ENCODE measurements around a stretch of chr9.

- RRBS = no CpG with 5 or more reads among the region's 13 CpGs
CAGE:
- cytosol, long polyA plus RNA = no peak
- long polyA plus RNA = no peak
- nucleus, long polyA plus RNA = no peak
These were observed 58.5 kb downstream of the ENTREP1 start for GRCh38 chr9:69383325-69384103.

DNA sequence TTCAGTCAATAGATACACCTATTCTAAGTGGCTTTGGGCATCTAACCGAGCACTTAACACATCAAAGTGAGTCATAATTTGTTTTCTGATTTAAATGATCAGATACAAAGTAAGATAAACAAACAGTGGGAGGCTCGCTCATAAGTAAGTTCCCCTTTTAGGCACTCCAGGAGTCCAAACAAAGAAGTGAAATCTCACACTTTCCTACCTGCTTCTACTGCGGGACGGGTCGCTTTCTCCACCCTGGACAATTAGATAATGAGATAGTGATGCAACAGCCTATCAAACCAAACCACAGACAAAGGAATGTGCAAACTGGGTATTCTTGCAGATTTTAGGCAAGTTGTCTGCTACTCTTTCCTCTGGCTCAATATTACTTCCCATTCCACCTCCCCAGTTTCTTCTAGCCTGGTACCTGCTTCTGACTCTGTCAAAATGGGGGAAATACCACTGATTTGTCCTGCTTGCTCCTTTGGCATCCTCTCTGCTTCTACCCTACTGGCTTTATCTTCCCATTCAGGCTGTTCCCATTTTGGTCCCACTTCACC lies 89.9 kb downstream of the APBA1 start:
- RRBS = no CpG with 5 or more reads among the region's 5 CpGs
CAGE:
- cytosol, long polyA plus RNA = no peak
- long polyA plus RNA = no peak
- nucleus, long polyA plus RNA = no peak

DNA sequence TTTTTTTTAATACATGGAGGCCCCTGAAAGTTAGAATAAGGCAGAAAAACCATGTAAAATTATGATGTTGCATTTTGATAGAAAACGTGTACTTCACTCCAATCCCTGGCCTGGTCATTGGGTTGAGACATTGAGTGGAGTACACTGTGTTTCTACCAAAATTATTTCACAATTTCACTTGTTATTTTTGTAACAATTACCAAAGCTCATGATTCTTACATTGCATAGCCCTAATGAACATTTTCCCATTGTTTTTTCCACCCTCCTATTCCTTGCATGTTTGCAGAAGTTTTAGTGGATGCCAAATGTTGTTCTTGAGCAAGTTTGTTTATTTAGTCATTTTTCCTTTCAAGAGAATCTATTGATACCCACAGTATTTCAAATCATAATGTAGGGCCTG lies 21.9 kb downstream of the MAMDC2 start:
- RRBS = no CpG with 5 or more reads among the region's 1 CpG
CAGE:
- cytosol, long polyA plus RNA = no peak
- long polyA plus RNA = no peak
- nucleus, long polyA plus RNA = no peak

DNA sequence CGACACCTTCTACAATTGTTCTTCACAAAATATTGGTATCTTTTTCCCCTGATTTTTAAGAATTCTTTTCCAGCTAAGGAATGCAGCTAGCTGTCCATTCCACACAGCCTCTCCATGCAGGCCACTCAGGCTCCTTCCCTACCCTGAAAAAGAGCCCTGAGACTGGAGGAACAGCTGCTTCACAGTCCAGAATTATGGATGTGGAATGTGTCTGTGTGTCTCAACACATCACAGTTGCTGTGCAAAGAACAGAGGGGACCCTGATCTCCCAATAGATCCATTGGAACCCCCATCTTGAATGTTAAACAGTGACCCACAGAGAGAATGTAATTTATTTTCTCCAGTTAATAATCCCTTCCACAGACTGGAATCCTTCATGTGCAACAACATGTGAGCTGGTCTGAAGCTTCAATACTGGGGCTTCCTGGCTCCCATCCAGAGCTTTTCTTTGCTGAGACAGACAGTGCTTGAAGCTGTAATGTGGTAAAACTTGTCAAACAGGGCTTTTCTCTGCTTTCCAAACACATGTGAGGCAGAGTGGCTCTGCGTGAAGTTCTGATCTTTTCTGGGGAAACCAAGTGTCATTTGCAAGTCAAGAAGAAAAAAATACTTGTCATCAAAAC lies 53.3 kb upstream of the SMC5 start:
- RRBS = no CpG with 5 or more reads among the region's 2 CpGs
CAGE:
- cytosol, long polyA plus RNA = no peak
- long polyA plus RNA = no peak
- nucleus, long polyA plus RNA = no peak

DNA sequence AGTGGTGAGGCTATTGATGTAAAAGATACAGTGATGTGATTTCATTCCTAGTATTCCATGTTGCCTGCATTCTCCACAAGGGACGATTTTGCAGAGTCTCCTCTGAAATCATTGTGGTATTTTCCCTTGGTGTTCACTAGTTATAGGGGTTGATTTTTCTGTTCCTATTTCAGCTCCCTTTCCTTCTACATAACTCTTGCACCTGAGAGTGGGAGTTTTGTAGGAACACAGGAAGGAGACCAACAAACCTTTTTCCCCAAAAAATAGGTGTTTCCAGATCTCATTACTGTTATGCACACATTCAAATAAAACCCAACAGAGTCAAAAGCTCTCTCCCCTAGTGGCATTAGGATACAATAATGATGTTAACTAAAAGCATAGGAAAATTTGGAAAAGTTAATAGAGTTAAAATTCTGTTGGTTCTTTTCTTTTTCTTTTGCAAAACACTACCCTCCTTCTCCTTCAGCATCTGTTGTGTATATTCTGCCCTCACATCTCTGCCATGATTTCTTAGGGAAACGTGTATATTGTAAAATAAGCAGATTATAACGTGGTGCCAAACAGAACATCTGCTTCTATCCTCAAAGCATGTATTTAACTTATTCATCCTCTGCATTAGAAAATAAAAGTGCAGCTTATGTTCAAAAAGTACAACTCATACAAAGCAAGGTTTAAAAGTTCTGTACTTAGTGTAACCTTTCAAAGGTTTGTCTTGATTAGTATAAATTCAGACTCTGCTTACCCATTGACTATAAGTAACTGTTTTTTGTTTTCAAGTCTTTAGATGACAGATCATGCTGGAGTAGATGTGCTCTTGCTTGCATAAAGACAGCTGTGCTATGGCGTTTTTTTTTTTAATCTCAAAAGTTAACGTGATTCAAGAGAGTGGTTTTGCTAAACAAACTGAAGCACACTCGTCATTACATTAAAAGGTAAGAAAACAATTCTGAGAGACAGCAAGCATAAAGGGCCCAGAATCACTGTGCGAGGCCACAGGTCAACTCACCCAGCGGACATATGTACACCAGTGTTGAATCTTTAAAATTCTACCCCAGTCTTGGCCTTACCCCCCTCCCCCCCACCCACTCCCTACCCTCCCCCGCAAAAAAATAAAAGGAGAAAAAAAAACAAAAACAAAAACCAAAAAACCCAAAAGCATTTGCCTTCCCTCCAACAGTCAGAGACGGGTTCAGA lies 27.7 kb downstream of the KLF9 start:
- RRBS = no CpG with 5 or more reads among the region's 10 CpGs
CAGE:
- cytosol, long polyA plus RNA = no peak
- long polyA plus RNA = no peak
- nucleus, long polyA plus RNA = no peak

DNA sequence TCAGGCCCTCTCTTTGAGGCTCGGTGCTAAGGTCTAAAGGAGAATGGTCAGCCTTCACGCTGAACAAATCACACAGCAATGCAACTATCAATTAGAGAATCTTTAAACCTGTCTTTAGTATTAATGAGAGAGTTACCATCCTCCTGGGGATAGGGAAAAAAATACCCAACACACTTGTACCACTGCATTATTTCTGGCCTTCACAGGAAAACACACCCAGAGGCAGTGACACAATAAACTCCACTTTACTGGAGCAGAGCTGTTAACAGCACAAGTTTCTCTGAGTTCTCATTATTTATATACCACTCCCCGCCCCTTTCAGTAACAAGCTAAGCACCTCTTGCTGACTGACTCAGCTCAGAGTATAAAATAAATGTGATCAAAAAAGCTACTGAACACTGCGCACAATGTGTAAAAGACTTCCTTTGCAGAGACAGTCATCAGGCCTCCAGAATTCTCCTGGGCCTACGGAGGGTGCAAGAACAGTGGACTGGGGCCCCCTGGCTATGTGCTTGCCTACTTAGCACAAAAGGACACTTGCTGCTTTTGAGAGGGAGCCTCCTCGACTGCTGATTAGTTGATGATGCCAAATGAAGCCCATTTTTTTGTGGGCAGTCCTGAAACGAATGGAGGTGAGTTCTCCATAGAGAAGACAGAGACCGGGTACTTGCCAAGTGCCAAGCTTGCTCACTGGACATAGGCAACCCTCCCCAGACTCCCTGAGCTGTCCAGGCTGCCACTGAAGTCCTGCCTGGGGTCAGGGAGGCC lies 21.5 kb downstream of the KLF9 start:
- RRBS = no CpG with 5 or more reads among the region's 8 CpGs
CAGE:
- cytosol, long polyA plus RNA = no peak
- long polyA plus RNA = no peak
- nucleus, long polyA plus RNA = no peak

GRCh38 chr9:70400414-70400754 lies 14.1 kb downstream of the KLF9 start:
- RRBS = no CpG with 5 or more reads among the region's 2 CpGs
CAGE:
- cytosol, long polyA plus RNA = no peak
- long polyA plus RNA = no peak
- nucleus, long polyA plus RNA = no peak

- RRBS = no CpG with 5 or more reads among the region's 5 CpGs
CAGE:
- cytosol, long polyA plus RNA = no peak
- long polyA plus RNA = no peak
- nucleus, long polyA plus RNA = no peak
These were observed 6.0 kb downstream of the KLF9 start for GRCh38 chr9:70408253-70409086.

DNA sequence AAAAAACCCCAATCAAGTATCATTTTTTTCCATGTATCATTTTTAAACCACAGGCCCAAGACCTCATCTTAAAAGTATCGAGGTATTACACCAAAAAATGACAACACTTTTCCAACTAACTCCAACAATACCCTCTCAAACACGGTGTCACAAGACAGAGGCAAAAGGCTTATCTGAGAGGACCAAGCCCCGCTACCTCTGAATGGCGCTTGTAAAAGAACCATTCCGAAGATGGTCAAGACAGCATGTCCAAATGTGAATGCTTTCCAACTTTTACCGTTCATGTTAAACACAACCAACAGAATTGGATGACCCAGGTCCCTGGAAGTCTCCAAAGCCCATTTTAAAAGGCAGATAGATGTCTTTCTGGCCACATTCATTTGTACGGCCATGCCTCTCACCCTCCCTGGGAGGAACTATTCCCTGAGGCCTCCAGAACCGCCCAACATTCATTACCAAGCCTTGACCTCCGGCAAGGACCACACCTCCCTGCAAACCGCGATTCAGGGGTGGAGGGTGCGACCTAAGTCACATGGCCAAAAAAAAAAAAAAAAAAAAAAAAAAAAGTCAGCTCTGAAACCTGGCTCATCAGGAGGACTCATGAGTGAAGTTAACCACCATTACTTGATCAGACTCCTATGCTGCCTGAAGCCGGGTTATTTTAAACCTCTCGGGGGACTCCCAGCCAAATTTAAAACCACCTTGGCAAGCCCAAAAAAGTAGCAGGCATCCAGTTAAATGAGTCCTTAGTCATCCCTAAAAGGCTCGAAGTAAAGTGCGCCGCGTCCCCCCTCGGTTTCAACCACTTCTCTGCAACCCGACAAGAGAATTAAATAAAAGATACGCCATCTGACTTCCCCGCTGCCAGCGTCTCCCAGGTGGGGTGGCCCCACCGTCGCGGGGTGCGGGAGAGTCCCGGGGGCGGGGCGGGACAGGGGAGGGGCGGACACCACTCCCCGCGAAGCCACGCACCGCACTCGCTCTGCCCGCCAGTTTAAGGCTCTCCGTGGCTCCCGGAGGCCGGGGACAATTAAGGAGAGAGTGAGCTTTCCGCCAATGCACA lies 2.5 kb downstream of the KLF9 start:
- RRBS = 4% methylated on average over 7 of the region's 41 CpGs
CAGE:
- cytosol, long polyA plus RNA = no peak
- long polyA plus RNA = no peak
- nucleus, long polyA plus RNA = no peak

GRCh38 chr9:70418918-70419599 lies 4.6 kb upstream of the KLF9 start:
- RRBS = under 1% methylated on average over 25 of the region's 58 CpGs
CAGE:
- cytosol, long polyA plus RNA = no peak
- long polyA plus RNA = no peak
- nucleus, long polyA plus RNA = no peak

- RRBS = no CpG with 5 or more reads among the region's 4 CpGs
CAGE:
- cytosol, long polyA plus RNA = no peak
- long polyA plus RNA = no peak
- nucleus, long polyA plus RNA = no peak
These were observed 90.4 kb upstream of the KLF9 start for GRCh38 chr9:70504810-70505274.

DNA sequence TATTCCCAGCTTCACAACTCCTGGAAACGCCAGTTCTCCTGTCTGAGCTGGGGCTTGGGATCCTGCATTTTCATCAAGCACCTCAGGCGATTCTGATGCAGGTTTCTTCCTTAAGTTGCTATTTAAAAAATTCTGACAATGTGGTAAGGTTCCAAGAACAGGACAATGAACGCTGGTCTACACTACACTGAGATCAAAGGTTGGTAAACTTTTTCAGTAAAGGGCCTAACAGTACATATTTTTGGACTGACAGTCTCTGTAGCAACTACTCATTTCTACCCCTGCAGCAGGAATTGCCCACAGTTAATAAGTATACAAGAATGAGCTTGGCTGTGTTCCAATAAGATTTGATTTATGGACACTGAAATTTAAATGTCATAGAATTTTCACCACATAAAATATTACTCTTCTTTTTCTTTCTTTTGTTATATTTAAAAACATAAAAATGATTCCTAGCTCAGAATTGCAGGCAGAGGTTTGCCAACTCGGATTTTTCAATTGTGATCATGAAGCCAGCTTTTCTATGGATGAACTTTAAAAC lies 87.6 kb downstream of the CEMIP2 start:
- RRBS = no CpG with 5 or more reads among the region's 4 CpGs
CAGE:
- cytosol, long polyA plus RNA = no peak
- long polyA plus RNA = no peak
- nucleus, long polyA plus RNA = no peak

DNA sequence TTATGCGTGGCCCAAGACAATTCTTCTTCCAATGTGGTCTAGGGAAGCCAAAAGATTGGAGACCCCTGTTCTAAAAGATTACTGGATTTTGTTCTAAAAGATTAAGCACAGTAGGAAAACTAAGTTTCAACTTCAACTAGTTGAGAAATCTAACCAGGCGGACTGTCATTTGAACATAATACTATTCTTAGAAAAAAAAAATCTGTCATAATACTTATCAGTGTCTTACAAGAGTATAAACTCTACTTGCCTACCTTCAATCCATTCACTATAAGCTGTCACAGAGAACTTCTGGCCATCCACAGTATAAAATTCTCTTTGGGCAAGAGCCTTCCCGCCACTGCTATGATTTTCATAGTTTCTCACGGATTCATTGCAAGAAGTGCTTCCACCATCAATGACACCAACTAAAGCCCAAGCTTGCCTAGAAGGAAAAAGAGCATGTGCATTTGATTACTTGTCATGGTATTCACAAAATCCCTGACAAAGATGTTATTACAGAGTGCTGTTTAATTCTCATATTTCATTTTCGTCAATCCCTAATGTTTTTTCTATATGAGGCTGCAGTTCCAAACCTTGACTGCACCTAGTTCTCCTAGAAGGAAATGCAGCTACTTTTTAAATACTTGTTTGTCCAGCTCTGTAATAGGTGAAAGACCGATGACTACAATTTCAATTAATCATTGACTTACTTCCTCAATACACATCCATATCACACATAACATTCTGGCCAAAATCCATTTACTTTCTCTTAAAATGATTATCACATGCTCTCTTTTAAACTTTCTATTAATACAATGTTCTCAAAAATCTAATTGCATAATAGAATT lies 28.3 kb downstream of the CEMIP2 start:
- RRBS = no CpG with 5 or more reads among the region's 6 CpGs
CAGE:
- cytosol, long polyA plus RNA = no peak
- long polyA plus RNA = no peak
- nucleus, long polyA plus RNA = start-site peak on the minus strand centred at position 371 of the sequence, 70 bp wide, 26 reads

DNA sequence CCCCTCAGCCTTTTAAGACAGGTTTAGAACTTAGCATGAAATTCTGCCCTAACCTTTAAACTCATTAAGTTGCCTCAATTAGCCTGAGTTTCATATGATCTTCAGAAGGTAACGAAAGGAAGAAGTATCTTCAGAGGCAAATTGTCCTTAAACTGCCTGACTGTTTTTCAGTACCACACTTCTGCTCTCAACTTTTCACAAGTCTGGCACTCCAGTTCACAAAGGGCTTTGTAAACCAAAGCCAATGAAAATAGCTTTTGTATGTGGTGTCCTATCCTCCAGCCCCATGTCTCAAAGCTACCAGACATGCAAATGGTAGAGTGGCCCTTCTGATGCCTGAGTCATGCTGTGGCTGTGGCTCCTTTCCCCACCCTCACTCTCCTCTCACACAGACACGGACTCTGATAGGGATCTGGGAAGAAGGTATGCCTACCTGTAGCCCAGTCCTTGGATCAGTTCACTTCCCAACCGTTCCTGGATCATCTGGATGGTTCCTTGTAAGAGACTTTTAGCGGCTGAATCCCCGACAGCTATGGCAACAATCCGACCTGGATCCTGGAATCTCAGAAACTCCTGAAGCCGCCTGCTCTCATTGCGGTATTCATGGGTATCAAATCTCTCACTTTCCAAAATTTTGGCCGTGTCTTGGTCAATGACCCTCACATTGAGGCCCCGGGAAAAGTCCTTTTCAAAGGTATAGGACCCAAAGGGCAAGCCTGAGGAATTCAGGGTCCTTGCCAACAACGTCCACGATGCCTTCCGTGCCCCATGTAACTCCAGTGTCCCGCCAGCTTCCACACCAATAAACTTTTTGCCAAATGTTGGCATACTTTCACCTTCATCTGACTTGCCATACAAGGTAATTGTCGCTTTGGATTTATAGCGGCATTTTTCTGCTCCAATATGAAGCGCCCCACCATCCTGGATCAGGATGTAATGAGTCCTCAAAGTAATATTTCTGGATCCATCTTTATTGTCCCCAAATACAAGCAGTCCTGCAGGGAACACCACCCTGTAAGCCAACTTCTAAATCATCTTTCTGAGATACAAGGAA lies 23.4 kb downstream of the CEMIP2 start:
- RRBS = no CpG with 5 or more reads among the region's 17 CpGs
CAGE:
- cytosol, long polyA plus RNA = no peak
- long polyA plus RNA = no peak
- nucleus, long polyA plus RNA = no peak

- RRBS = no CpG with 5 or more reads among the region's 2 CpGs
CAGE:
- cytosol, long polyA plus RNA = no peak
- long polyA plus RNA = no peak
- nucleus, long polyA plus RNA = no peak
These were observed 33.7 kb downstream of the C9orf85 start for GRCh38 chr9:71945180-71945433.

- RRBS = no CpG with 5 or more reads among the region's 5 CpGs
CAGE:
- cytosol, long polyA plus RNA = no peak
- long polyA plus RNA = no peak
- nucleus, long polyA plus RNA = no peak
These were observed 6.1 kb downstream of the GDA start for GRCh38 chr9:72155222-72155785.

GRCh38 chr9:72361257-72361855 lies 3.7 kb downstream of the ZFAND5 start:
- RRBS = no CpG with 5 or more reads among the region's 4 CpGs
CAGE:
- cytosol, long polyA plus RNA = no peak
- long polyA plus RNA = no peak
- nucleus, long polyA plus RNA = no peak

DNA sequence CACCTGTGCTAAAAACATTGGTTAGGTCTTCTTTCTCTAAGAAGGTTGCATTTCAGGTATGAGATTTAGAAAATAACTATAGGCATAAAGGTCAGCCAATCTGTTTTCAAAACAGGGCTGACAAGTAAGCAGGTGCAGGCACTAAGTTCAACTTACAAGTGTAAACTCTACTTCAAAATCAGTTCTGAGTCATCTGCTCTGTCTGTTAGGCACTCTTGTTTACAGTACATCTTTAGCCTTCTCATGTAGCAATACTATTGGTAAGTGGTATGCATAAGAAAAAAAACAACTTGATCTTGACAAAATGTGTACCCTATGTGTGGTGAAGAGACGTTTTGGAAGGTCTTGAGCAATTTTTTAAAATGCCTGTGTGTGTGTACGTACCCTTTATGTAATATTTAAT lies 31.5 kb upstream of the ZFAND5 start:
- RRBS = no CpG with 5 or more reads among the region's 2 CpGs
CAGE:
- cytosol, long polyA plus RNA = no peak
- long polyA plus RNA = no peak
- nucleus, long polyA plus RNA = no peak

DNA sequence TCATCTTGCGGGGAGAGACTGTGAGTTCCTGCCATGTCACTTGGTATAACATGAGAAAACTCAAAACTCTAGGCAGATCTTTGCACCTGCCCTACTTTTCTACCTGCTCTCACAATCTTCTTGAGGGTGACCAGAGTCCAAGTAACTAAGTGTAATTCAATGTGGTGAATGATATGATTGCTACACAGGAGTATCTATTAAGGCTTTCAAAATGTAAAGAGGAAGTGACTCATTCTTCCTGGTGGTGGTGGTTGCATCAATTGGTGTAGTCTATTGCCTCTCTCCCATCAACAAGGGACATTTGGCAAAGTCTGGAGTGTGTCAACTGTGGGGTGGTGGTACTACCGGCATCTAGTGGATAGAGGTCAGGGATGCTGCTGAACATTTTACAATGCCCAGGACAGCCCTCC lies 65.3 kb downstream of the TMC1 start:
- RRBS = no CpG with 5 or more reads among the region's 2 CpGs
CAGE:
- cytosol, long polyA plus RNA = no peak
- long polyA plus RNA = no peak
- nucleus, long polyA plus RNA = no peak

DNA sequence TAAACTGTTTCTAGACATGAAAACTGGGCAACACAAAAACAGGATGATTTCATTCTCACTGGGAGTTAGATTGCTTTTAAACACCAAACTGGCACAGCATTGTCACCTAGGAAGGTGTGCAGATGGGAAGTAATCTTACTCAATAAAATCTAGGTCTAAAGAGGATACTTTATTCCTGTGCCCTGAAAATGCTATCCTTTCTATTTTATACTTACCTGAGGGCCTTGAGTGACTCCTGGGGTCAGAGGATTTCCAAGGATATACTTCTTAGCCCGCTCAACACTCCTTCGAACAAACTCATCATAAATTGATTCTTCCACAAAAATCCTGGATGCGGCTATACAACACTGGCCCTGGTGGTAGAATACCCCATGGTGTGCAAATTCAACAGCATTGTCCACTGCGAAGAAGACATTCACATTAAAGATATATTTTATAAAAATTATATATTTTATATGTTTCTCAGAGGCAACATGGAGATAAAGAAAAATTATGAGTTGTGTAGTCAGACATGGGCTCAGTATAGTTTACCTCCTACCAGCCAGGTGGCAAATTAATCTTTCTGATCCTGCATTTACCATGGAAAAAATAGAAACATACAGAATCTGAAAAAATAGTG lies 36.0 kb downstream of the ALDH1A1 start:
- RRBS = no CpG with 5 or more reads among the region's 4 CpGs
CAGE:
- cytosol, long polyA plus RNA = no peak
- long polyA plus RNA = no peak
- nucleus, long polyA plus RNA = no peak

Measured in H1 (cell line).